ENCODE measurements around a stretch of chr7.

DNA sequence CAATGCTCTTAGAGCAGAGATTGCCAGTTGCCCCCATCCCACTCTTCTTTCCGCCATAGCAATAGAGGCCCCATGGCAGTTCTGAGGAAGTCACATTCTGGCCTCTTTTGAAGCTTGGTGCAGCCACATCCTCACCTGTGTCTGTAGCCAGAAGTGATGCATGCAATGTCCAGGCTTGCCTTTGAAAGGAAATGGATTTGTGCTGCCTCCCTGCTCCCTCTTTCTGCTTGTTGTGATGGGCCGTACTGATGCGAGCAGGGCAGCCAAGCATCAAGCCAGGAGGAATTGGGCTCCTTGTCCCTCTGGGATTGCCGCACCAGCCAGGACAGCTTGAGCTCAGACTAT, 65.4 kb upstream of the AOAH start:
- PRO-cap, result no peak

GRCh38 chr7:36945729-36946378, 221.6 kb upstream of the AOAH start:
- PRO-cap, result no peak

DNA sequence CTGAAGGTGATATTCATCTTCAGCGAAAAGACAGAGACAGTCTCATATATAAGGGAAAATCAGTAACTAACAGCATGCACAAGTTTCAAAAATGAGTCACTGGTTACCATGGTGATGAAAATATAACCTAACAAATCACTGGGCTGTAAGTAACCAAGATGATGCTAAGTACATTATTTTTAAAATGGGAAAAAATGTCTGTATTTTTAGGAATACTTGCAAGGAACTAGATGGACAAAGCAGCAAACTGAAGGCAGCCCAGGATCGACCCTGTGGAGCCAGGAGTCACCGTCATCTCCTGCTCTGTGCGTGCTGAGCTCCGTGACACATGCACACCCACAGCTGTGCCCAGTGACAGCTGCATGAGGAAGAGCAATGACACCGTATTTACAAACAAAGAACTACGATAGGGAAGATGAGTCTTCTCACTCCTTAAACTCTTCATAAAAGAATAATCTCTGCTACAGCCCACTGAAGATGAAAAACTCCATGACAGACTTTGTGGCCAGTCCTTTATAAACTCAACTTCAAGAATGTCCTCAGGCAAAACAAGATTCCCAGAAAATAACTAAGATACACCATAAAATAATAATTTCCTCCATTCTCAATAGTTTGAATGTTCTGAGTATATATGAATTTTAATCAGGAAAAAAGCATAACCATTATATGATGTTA, 137.2 kb downstream of the ELMO1 start:
- PRO-cap, result no peak

DNA sequence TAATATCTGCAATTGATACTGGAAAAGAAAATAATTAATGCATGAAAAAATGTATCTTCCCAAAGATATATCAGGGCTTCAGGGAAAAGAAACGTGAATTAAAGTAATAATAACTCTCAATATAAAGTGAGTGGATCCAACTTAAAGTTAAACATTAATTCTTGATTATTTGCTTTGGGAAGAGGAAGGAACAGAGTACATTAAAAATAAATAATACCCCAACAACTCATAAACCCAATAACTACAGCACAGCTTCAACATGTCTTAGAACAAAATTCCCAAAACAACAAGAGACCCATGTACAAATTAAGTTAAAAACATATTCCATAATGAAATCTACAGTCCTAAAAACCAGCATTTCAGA, 33.0 kb downstream of the ELMO1 start:
- PRO-cap, result no peak

GRCh38 chr7:37418355-37418902, 30.2 kb downstream of the ELMO1 start:
- PRO-cap, result no peak

DNA sequence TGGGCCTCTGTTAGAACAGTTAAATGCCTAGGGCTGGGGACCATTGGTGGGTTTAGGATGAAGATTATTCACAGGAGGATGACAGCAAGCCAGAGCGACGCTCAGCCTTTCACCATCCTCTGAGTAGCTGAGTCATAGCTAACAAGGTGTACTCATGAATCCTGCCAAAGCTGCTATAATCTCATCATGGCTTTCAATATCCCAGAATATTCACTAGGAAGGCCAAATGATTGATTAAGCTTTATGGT, 39.7 kb downstream of the STARD3NL start:
- PRO-cap, result bidirectional peak, plus-strand start outside the sequence, minus-strand start at position 121 of the sequence

- PRO-cap, result unidirectional peak, plus-strand start at chr7:38233956
These were observed 55.7 kb downstream of the STARD3NL start for GRCh38 chr7:38233811-38234094.

DNA sequence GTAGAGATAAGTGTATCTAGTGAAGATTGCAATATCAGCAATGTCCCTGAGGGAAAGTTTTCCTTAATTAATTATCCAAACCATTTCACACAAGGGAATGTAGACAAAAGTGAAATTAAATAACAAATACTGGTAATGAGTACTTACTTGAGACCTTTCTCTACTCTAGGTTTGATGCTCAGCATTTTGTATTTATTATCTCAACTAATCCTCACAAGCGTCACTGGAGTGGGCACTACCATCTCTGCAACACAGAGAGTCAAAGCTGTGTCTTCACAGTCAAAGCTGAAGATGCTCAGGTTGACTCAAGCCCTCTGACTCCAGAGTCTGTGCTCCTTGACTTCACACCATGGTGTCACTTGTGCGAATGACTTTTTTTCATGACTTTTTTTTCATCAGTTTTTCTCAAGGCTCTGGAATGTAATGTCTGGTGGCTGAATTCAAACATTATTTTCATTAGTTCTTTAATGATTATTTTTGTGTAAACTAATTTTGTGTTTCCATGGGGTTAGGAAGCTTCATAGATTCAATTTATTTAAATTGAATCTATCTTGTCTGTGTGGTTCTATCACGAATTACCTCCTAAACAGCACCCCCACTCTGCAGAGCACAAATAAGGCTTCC, 125.8 kb downstream of the STARD3NL start:
- PRO-cap, result no peak

- PRO-cap, result no peak
These were observed 152.9 kb downstream of the STARD3NL start for GRCh38 chr7:38330605-38331632.

- PRO-cap, result no peak
These were observed 188.6 kb downstream of the STARD3NL start for GRCh38 chr7:38366496-38367132.

GRCh38 chr7:38863361-38864004, 45.5 kb downstream of the VPS41 start:
- PRO-cap, result no peak

- PRO-cap, result no peak
These were observed 1.1 kb upstream of the RALA start for GRCh38 chr7:39622246-39622759.

- PRO-cap, result no peak
These were observed 788 bp downstream of the RALA start for GRCh38 chr7:39624286-39624434.

GRCh38 chr7:39649631-39650140, 26.3 kb downstream of the RALA start:
- PRO-cap, result no peak

GRCh38 chr7:39722045-39722515, 98.7 kb downstream of the RALA start:
- PRO-cap, result no peak

- PRO-cap, result no peak
These were observed 116.9 kb upstream of the CDK13 start for GRCh38 chr7:39833076-39833618.

GRCh38 chr7:39979436-39980265, 29.6 kb downstream of the CDK13 start:
- PRO-cap, result no peak

DNA sequence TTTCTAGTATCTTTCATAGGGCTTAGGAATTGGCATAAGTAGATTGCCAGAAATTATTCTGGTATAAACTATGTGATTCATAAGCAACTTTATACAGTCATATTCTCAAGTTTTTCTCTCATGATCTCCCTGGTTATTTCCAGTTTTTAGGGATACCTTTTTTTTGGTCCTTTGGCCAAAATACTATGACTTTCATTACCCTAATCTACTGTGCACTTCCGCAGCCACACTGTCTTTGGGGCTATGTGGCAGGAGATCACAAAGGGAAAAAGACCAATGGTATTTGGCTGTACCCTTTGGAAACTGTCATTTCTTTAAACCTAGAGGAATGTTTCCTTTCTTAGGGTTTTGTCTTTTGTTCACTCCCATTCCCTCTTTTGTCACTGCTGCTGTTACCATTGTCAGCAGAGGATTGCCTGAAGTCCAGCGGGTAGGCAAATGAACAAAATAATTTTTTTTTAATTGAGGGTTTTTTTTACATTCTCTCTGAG, 374.4 kb downstream of the SUGCT start:
- PRO-cap, result no peak

DNA sequence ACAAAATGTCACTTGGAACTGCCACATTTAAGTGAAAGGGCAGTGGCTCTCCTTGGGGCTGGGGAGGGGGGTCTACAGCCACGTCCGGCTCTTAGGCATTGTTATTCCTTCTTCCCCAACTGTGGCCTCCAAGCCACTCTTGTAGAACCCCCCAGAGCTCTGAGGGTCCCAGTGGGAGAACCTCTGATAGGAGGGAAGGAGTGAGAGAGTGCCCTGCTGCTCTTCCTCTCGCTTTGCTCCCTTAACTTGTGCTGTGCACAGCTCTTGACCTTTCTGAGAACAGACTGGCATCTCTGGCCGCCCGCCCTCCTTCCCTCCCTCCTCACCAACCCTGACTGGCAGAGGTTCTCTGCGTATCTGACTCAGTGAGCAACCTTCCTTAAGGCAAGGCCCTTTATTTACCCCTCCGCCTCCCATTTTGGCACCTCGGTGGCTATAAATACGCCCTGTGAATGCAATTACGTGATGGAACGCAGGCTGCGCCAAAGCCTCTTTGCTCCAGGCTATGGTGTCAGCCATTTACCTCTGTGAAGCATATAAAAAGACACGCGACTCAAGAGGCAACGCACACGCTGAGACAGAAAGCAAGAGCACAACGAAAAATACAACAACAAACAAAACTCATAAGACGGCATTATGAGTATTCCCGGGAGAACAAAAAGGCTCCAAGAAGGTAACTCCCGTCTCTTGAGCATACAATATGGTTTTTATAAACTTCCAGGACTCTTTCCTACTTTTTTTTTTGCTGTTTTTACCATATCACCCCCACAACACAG, 764.3 kb downstream of the SUGCT start:
- PRO-cap, result no peak

GRCh38 chr7:41414297-41414678, 288.6 kb downstream of the INHBA start:
- PRO-cap, result no peak